Retinal pigment epithelial cell (primary cell): ENCODE measurements around a stretch of chr7.

- RRBS: no CpG with 5 or more reads among the region's 4 CpGs
These were observed 110.0 kb downstream of the TNS3 start for GRCh38 chr7:47471828-47472316.

GRCh38 chr7:47570427-47571137, 11.3 kb downstream of the TNS3 start:
- RRBS: 27% methylated on average over 3 of the region's 7 CpGs

- RRBS: 38% methylated on average over 9 of the region's 12 CpGs
These were observed 526 bp upstream of the TNS3 start for GRCh38 chr7:47582443-47582831.

DNA sequence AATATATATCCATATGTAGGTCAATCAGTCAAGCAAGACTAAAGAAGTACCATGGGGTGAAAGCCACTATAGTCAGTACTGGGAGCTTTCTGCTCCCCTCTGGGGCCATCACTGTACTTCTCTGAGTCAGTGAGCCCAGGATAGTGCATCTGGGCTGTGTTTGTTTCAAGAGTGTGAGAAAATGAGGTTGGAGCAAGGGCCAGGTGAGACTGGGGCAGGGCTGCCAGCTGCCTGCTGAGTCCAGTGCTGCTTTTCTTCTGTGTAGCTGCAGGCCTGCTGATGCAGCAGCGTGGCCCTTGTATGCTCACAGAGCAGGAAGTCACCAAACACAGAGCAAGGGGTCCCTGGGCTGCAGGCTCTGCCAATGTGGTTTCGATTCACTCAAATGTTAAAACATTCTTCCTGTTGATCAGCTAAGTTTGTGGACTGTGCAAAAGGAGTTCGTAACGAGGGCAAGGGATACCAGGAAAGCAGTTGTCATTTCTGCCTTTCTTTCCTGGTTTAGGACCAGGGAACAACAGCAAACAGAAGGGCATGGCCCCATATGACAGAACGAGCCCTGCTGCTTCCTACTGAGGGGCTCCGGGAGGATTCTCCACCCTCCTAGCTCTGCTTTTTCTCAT, 65.4 kb upstream of the TNS3 start:
- RRBS: no CpG with 5 or more reads among the region's 6 CpGs

- RRBS: no CpG with 5 or more reads among the region's 3 CpGs
These were observed 87.1 kb downstream of the SPATA48 start for GRCh38 chr7:50182849-50183176.

DNA sequence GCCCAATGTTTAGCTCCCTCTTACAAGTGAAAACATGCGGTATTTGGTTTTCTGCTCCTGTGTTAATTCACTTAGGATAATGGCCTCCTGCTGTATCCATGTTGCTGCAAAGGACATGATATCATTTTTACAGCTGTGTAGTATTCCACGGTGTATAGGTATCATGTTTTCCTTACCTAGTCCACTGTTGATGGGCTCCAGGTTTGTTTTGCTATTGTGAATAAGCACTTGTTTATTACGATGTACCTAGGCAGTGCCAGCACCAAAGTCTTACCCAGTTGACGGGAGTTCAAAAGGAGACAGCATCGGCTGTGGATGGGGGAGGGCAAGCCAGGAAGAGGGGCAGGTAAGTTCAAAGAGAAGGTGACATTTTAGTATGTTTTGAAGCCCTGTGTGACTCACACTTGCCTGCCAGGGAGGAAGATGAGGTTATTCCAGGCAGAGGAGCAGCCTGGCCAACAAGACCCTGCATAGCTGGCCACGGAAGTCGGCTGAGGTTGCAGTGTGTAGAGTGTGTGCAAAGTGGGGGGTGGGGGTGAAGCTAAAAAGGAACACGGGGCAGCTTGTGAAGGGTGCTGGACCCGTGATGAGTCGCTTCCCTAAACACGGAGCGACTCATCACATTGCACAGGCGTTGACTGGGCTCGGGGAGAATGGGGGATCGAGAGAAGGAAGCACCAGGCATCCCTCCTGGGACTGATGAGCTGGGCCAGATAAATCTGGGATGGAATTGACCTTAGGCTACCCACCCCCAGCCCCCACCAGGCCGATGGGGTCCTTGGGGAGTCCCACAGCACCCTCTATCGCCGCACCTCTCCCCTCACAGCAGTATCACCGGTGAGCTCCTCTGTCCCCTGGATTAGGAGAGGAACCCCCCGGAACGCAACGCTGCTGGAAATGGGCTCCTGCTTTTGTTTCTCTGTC, 98.0 kb upstream of the IKZF1 start:
- RRBS: no CpG with 5 or more reads among the region's 22 CpGs

GRCh38 chr7:50308131-50308432, 3.6 kb downstream of the IKZF1 start:
- RRBS: no CpG with 5 or more reads among the region's 3 CpGs

DNA sequence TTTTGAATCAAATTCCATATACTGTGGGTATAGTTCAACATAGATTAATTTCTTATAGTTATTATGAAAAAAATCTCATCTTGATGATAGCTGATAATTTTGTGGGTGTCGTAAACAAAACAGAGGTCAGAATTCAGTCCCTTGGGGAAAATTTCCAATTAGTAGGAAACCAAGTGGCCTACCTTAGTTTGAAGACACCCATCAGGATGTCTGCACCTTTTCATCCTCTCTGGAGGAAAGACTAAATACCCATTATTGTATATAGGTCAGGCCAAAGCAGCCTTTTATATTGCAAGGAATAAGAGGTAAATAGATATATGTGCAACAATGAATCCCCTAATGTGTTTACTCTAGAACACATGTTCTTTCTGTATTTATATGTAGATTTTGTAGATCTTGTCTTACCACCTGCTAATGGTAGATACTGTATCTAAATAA, 6.5 kb downstream of the IKZF1 start:
- RRBS: no CpG with 5 or more reads among the region's 1 CpG

DNA sequence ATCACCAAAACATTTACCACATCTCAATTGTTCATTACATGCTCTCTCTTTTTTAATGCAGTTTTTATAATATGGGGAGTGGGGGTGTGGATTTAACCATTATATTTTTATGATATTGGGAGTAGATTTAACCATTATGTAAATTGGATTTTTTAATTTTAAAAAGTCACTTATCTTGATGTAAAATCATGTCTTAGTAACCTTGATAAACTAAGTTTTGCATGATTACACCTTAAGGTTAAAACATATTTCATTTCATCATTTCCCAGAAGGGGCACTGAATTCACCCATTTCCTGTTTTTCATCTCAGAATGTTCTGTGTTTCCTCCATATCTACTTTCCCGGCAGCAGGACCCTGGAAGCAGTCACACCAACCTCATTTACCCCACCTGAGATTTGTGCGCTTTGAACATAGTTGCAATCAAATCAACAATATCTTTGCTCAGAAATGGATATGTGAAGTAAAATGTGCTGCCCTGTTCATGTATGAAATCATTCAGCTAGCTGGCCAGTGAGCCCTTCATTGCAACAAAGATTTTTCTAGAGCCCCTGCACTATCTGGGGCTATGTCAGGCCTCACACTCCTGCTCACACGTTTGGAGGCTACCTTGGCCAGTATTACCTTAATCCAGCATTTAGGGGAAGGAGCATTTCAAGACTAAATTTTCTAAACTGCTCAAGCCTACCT, 46.7 kb downstream of the IKZF1 start:
- RRBS: no CpG with 5 or more reads among the region's 3 CpGs

DNA sequence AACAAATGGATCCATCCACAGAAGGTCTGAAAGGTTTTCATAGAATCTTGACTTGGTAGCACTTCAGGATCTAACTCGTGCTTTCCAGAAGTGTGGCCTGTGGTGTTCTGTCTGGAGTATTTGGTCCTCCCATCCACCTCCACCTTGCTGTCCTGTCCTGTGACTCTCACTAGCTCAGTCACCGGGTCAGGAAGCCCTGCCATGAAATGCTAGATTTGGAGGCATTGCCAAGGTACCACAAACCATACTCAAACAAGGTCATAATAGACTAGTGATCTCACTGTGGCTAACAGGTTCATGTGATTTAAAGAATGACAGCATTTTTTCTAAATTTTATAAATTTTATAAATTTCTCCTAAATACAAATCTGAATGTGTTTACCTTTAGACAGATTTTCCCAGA, 59.2 kb downstream of the IKZF1 start:
- RRBS: no CpG with 5 or more reads among the region's 2 CpGs

- RRBS: no CpG with 5 or more reads among the region's 6 CpGs
These were observed 56.3 kb downstream of the FIGNL1 start for GRCh38 chr7:50393842-50394344.

DNA sequence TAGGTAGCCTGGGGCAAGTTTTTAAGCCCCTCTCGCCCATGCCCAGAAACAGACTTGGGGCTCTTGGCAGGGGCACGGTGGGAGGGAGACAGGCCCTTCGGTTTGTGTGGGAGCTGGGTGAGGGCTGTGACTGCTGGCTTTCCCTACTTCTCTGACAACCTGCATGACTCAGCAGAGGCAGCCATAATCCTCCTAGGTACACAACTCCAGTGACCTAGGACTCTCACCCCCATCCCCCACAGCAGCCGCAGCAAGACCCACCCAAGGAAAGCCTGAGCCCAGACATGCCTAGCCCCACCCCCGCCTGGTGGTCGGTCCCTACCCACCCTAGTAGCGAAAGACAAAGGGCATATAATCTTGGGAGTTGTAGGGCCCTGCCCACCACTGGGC, 51.6 kb downstream of the DDC start:
- RRBS: no CpG with 5 or more reads among the region's 7 CpGs

- RRBS: no CpG with 5 or more reads among the region's 11 CpGs
These were observed 30.4 kb downstream of the DDC start for GRCh38 chr7:50534748-50535298.

- RRBS: no CpG with 5 or more reads among the region's 11 CpGs
These were observed 49.5 kb upstream of the DDC start for GRCh38 chr7:50614715-50615100.

DNA sequence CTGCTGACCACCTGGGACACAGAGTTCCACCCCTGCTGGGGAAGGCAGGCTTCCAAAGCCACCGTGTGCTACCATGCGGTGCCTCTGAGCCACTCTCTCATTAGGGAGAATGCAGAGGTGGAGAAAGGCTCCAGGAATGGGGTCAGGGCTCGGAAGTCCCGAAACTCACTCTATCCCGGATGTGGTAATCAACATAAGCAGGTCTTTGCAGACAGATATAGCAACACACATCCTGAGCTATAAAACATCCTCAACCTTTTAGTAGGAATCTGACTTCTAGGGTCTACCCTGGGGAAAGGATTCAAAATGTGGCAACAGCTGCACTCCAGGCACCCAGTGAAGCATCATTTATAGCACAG, 91.4 kb upstream of the DDC start:
- RRBS: no CpG with 5 or more reads among the region's 5 CpGs

DNA sequence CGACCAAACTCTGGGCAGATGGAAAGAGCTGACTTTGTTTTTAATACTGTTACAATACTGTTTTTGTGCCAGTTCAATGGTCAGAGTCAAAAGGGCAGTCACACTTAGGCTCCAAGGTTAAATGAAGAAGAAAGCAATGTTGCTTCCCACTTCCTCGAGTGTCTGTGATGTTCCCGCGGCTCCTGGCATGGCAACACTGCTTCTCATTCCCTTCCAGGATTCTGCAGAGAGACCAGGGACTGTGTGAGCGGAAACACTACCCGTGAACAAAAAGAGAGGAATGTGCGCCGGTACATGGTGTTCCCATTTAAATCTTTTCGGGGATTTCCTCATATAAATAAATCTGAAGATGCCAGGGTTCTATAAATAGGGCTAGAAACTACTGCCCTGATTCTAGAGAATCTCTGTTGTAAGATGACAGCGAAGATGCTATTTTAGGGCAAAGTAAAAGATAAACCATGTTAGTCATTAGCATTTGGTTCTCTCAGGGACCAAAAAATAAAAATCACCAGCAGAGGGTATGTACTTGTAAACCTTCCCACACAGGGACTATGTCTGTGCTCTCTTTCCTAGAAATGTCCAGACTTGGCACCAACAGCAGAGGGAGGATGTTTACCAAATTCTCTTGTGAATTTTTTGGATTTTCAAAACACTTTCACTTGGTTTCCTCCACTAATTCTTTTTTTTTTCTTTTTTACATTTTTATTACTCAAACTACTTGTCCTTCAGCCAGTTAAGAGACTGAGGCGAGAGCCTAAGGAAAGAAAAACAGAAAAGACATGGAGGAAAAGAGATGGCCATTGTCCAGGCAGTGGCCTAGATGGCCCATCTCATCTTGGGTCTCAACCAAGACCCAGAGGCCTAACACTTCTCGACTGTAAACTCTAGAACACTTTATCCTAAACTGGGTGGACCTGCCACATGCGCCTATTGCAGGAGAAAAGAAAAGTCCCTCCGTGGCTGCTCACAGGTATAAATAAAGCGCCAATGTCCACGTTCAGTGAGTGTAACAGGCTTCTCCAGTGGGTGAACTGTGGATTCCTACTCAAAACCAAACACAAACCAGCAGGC, 92.3 kb upstream of the DDC start:
- RRBS: no CpG with 5 or more reads among the region's 16 CpGs

GRCh38 chr7:50695111-50695742, 87.5 kb downstream of the GRB10 start:
- RRBS: no CpG with 5 or more reads among the region's 6 CpGs

- RRBS: no CpG with 5 or more reads among the region's 8 CpGs
These were observed 80.7 kb downstream of the GRB10 start for GRCh38 chr7:50701998-50702407.

DNA sequence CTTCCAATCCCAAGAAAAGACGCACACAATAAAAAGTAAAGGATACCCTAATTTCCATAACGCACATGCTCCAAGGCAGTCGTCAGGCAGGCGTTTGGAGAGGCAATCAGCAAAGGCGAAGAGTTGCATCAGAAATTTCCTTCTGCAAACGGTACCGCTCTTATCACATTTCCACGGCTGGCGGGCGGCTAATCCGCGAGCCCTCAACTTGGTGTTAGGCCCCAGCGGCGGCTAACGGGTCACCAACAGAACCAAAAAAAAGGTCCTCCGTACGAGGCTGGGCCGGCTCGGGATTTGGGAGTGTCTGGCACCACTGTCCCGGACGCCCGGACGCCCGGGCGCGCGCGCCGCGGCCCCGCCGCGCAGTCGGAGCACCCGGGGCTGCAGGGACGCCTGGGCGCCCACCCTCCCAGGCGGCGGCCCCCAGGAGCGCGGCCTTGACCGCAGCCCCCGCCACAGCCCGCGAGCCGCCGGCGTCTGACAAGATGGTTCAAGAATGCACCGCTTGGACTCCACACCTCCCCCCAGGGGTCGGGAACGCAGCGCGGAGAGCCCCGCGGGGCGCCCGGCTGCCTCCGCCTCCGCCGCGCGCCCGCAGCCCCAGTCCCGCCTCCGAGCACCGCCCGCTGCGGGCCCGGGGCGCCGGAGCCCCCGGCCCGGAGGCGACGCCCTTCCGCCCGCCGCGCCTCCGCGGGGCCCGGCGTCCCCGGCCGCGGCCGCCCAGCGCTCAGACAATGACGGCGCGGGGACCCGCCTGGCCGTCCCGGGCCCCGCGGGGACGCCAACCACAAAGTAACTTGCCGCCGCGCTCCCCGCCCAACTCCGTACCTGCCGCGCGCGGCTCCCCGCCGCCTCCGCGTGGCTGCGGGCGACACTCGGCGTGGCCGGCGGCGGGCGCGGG, 9.9 kb upstream of the GRB10 start:
- RRBS: 1% methylated on average over 63 of the region's 119 CpGs

GRCh38 chr7:50970070-50970570, 187.4 kb upstream of the GRB10 start:
- RRBS: no CpG with 5 or more reads among the region's 7 CpGs